Melanocyte of skin (primary cell): ENCODE data around the gene LYST.

DNA sequence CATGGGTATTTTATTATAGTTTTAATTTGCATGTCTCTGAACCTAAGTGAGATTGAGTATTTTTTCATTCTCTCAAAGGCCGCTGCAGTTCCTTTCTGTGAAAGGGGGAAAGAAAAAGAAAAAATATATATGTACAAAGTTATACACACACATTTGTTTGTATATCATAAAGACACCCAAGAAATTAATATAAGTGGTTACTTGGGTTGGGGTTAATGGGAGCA is 252.0 kb upstream of the IRF2BP2 start:
- CAGE, long polyA plus RNA, 2 experiments: no peak in any of the 2 experiments

- CAGE, long polyA plus RNA, 2 experiments: no peak in any of the 2 experiments
Observed at GRCh38 chr1:234863462-234863959, 253.5 kb upstream of the IRF2BP2 start.

DNA sequence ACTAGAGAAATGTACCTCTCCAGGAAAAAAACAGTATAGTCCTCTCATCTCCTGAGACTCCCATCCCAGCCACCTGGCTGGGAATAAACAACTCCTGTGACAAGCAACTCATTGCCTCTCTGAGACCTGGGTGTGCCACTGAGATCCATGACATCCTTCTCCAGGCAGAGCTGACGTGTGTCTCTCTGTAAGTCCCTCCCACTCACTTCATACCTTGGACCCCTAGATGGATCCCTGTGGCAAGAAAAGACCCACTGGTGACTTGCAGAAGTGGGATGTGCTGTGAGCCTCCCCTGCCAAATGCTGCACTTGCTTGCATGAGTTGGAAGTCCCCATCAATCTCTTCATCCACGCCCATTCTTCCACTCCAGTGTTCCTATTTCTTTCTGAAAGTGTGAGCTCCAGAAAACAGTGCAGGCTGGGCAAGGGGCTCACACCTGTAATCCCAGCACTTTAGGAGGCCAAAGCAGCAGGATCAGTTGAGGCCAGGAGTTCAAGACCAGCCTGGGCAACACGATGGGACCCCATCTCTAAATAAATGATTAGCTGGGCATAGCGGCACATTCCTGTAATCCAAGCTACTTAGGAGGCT is 254.1 kb upstream of the IRF2BP2 start:
- CAGE, long polyA plus RNA, 2 experiments: no peak in any of the 2 experiments

- CAGE, long polyA plus RNA, 2 experiments: no peak in any of the 2 experiments
Observed at GRCh38 chr1:234865933-234866906, 256.2 kb upstream of the IRF2BP2 start.

GRCh38 chr1:234876079-234876884 is 252.4 kb downstream of the TOMM20 start:
- CAGE, long polyA plus RNA, 2 experiments: no peak in any of the 2 experiments

DNA sequence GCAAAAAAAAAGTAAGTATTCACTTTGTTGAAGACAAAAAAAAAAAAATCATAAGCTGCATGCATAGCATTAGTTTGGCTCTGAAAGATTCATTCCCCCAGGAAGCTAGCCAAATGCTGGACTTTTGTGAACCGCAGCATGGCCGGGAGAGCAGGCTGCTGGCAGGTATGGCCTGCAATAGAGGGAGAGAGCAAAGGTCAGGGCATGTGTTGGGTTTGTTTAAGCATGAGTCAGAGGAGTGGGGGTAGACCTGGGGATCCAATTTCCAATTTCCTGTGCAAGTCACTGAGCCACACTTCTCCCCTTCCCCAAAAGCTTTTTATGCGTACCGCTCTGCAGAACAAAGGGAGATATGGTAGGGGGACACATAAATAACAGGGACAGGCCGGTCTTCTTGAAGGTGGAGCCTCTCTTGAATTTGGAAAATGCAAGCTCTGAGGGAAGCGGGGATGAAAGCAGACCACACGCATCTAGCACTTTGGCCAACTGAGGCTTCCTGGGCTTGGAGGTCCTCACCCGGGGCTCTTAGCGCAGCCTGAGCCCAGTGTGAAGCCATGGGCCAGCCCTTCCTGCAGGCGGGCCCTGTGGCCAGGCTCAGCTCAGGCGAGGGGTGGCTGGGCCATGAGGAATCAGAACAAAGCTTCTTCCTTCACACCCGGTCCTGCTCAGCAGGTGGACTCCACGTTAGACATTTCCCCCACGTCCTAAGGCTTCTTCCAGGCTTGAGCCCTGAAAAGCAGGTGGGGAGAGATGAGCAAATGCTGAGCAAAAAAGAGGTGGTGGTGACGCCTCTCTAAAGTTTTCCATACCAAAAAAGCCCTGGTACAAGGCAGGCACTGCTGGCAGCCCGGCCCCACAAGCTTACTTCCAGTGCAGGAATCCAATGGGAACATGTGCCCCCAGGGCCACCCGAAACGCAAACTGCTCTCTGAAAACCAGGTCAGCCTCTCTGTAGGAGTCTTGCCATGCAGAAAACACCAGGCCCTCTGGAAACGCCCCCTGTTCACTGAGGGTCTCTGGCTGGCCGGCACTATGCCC is 171.0 kb downstream of the TOMM20 start:
- CAGE, long polyA plus RNA, 2 experiments: no peak in any of the 2 experiments

DNA sequence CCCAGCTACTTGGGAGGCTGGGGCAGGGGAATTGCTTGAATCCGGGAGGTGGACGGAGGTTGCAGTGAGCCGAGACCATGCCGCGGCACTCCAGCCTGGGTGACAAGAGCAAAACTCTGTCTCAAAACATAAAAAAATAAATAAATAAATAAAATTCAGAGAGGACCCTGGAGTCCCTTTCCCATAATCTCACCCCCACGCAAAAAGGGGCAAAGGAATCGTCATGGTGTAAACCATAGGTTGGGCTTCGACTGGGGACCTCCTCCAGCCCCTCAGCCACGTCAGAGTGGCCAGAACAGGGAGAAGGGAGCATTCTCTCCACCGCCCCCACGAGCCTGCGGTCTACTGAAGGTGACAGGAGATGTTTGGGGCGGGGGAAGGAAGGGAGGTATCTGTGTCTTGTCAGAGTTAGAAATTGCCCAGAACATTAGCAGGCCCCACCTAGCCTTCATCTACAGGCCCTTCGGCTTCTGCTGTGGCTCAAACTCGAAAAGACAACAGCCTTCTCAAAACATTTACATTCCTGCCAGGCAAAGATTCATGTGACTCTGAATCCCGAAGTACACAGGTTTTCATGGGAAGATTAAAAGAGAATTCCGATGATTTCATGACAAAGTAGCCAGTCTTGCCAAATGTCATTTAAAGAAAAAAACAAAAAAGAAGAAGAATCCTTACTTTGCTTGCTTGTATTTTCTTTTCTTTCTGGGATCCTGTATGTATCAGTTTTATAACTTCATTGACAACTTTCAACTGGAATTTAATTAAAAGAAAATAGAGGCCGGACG is 128.2 kb downstream of the TOMM20 start:
- CAGE, long polyA plus RNA, 2 experiments: no peak in any of the 2 experiments

DNA sequence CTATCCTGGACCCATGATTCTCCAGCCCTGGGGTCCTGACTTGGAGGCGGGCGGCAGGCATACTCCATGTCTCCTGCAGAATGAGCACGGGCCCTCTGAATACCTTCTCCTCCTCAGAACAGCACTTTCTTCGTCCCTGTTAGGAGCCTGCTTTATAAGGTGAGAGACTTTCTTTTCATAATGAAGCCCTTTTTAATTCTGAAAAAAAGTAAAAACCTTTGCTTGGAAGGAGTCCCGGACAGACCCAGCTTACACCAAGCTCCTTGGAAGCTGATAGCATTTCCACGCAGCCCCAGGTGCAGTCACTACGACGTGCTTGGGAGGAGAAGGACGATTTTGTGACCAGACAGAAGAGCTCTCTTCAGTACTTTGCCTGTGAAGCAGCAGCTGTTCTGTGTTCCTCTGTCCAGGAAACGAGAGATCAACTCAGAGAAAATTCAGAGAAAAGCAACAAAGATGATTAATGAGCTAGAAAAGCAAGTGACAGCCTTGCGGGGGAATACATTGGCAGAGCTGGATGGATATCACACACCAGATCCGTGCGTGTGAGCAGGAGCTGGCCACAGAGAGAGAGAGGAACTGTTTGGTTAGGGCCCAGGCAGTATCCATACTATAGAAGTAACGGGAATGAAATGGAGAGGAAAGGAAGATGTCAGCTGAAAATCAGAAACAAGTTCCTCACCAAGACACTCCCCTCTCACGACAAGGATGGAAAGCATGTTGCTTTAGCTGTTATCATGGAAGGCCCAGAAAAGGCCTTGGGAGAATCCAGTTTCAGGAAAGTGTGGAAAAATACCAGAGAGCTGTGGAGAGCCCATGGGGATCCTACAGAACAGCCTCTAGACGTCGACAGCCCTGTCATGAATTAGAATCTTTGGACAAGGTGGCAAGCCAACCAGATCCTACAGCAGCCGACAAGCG is 106.3 kb downstream of the TOMM20 start:
- CAGE, long polyA plus RNA, 2 experiments: no peak in any of the 2 experiments

DNA sequence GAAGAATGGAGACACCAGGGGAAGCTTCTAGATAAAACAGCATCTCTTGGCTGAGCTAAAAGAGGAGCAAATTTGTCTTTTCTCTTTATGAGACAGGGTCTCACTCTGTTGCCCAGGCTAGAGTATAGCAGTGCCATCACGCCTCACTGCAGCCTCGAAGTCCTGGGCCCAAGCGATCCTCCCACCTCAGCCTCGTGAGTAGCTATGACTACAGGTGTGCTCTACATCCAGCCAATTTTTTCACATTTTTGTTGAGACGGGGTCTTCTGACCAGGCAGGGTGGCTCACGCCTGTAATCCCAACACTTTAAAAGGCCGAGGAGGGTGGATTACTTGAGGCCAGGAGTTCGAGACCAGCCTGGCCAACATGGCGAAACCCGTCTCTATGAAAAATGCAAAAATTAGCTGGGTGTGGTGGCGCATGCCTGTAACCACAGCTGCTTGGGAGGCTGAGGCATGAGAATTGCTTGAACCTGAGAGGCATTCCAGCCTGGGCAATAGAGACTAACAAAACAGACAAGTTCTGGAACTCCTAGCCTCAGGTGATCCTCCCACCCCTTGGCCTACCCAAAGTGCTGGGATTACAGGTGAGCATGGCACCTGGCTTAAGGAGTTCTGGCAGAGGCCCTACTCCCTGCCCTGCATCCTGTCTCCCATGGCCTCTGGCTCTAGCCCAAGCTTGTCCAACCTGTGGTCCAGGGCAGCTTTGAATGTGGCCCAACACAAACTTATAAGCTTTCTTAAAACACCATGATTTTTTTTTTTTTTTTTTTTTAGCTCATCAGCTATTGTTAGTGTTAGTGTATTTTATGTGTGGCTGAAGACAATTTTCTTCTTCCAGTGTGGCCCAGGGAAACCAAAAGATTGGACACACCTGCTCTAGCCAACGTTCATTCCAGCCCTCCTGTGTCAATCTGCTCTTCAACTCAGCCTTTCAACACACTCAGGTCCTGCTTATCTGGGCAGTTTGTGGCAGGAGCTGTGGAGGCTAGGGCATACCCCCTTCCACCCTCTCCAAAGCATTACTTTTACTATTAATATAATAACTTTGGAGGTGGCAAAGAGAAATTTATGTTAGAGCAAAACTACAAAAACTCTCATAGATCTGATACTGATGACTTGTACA is 20.5 kb downstream of the TOMM20 start:
- CAGE, long polyA plus RNA, 2 experiments: no peak in any of the 2 experiments

- CAGE, long polyA plus RNA, 2 experiments: no peak in any of the 2 experiments
Observed at GRCh38 chr1:235110948-235112203, 17.3 kb downstream of the TOMM20 start.

- CAGE, long polyA plus RNA, 2 experiments: no peak in any of the 2 experiments
Observed at GRCh38 chr1:235219644-235220199, 58.7 kb upstream of the RBM34 start.

DNA sequence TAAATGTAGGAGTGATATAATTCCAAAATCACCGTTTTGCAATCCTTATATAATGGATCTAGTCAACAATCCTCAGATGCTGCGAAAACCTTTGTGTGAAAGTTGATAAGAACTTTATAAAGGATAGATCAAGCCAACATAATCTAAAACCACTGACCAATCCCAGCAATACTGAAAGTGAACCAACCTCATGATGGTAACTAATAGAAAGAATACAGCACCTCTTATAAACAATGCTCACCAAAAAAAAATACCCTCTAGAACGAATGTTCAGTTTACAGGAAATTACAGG is 30.6 kb downstream of the ARID4B start:
- CAGE, long polyA plus RNA, 2 experiments: no peak in any of the 2 experiments

GRCh38 chr1:235502981-235503251 is 1.3 kb downstream of the B3GALNT2 start:
- CAGE, long polyA plus RNA, 2 experiments: no peak in any of the 2 experiments

DNA sequence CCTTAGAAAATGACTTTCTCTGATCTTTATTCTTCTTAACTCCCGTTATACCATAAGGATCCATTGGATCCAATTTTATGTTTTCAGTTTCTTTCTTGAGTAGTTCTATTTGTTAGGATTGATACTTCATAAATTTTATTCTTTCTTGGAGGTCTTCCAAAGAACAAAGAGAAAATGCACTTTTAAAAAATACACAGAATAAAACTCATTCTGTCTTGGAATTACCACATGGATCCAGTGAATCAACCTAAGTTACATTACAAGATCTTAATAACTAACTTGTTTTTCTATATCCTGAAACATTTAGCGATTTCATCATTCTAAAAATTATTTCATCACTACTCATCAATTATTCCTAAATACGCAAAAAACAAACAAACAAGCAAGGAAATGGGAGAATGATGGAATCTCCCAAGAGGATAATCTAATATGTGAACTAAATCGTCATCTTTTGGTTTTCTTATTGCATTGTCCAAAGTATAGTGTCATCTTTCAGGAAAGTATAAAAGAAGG is 38.4 kb upstream of the GNG4 start:
- CAGE, long polyA plus RNA, 2 experiments: no peak in any of the 2 experiments

DNA sequence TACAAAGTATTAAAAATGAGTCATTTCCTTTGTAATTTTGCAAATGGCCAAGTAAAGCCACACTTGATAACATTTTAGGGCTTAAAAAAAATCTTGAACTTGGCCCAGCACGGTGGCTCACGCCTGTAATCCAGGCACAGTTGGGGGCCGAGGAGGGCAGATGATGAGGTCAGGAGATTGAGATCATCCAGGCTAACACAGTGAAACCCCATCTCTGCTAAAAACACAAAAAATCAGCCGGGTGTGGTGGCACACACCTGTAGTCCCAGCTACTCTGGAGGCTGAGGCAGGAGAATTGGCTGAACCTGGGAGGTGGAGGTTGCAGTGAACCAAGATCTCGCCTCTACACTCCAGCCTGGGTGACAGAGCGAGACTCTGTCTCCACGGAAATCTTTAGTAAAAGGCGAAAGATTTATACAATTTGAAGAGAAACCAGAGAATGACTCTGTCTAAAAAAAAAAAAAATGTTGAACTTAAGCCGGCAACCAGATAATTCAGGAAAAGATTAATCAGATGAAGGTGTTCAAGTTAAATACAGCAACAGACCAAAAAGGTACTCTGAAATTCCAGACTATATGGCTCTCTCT is 3.6 kb downstream of the LYST start:
- CAGE, long polyA plus RNA, 2 experiments: no peak in any of the 2 experiments

GRCh38 chr1:235866159-235867081 is at the start of gene LYST:
Gene LYST (minus strand): TSS chr1:235866906.
- CAGE, long polyA plus RNA, 2 experiments: no peak in any of the 2 experiments

- CAGE, long polyA plus RNA, 2 experiments: no peak in any of the 2 experiments
Observed at GRCh38 chr1:236008860-236009661, 55.8 kb downstream of the NID1 start.

DNA sequence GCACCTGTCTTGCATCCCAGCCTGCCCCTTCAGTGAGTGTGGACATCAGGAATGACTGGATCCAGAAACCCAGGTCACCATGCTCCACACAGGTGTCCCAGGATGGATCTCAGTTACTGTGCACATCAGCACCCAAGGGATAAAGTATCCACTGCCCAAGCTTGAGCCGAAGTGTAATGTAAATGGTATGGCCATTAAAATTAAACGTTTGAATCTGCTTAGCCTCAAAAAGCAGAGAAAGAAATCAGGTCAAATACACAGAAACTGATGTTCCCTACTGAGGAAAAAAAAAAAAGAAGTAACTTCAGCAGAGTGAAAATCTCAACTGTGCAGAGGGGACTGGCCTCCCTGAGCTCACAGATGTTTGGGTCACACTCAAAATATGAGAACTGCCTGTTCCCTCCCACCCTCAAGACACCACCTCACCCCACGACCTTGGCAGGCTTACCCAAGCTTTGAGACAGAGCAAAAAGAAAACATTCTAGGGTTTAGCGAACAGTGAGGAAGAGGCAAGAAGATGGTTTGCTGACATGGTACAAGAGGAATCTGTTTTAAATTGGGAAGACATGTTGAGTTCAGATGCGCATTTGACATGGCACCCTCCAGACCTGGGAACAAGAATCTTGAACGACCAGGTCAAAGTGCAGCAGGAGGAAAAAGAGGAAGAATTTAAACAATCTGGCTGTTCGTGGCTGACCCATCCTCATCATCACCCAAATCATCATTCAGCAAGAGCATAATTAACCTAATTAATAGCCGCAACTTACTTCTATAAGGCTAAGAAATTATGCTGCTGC is 48.8 kb downstream of the NID1 start:
- CAGE, long polyA plus RNA, 2 experiments: no peak in any of the 2 experiments

DNA sequence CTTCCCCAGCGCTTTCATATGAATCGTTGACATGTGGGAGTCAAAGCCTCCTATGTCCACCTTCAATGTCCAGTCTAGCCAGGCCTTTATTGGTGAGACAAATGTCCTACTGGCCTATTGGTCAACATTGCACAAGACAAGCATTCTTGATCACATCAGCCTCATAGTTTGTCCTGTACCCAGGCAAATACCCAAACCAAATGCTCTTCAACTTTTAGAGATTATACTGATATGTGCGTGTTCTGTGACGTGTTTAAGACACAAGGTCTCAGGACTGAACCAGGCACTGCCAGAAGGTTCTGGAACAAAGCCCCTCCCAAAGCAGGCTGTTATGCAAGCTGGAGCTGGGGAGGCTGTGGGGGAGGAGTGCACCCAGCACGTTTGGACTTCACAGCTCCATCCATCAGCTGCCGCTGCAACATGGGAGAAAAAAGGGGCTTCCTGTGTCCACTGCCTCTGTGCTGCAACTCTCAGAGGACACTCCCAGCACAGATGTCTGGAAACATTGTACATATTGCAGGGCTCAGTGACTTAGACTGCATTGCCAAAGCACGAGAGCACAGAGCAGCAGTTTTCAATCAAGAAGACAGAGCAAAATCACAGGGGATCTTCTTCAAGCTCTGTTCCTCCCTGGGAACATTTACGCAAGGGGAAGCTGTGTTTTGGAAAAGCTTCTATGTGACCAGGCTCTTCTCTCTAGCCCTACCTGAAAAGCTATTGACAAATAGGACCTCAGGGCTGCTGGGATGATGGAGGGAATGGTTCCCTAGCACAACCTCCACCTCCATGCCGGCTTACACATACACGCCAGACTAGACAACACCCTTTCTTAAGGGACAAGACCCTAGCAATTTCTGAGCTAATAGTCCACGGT is 45.8 kb downstream of the NID1 start:
- CAGE, long polyA plus RNA, 2 experiments: no peak in any of the 2 experiments

DNA sequence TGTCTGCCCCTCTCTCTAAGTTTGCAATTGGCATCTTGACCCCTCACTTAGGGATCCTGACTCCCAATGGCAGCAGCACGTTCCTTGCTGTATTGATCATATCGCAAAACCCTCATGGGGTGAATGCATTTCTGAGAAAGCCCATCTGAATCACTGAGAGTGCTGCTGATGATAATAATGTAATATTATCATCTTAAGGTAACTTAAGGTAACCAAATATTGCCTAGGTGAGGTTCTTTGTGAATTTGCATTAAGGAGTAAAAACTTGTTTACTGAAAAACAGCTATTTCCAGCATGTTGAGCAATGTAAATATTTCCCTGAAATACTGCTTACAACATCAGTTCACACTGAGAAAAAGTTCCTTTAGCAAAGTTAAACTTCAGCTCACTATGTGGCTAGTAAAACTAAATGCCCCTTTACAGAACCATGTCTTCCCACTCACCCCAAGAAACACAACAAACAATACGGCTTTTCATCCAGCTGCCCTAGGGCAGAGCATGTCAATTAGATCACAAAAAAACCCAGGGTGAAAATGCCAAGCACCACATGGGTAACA is 6.9 kb downstream of the NID1 start:
- CAGE, long polyA plus RNA, 2 experiments: no peak in any of the 2 experiments